GM12878 (cell line): Measurements from ENCODE around the gene PRR11.

DNA sequence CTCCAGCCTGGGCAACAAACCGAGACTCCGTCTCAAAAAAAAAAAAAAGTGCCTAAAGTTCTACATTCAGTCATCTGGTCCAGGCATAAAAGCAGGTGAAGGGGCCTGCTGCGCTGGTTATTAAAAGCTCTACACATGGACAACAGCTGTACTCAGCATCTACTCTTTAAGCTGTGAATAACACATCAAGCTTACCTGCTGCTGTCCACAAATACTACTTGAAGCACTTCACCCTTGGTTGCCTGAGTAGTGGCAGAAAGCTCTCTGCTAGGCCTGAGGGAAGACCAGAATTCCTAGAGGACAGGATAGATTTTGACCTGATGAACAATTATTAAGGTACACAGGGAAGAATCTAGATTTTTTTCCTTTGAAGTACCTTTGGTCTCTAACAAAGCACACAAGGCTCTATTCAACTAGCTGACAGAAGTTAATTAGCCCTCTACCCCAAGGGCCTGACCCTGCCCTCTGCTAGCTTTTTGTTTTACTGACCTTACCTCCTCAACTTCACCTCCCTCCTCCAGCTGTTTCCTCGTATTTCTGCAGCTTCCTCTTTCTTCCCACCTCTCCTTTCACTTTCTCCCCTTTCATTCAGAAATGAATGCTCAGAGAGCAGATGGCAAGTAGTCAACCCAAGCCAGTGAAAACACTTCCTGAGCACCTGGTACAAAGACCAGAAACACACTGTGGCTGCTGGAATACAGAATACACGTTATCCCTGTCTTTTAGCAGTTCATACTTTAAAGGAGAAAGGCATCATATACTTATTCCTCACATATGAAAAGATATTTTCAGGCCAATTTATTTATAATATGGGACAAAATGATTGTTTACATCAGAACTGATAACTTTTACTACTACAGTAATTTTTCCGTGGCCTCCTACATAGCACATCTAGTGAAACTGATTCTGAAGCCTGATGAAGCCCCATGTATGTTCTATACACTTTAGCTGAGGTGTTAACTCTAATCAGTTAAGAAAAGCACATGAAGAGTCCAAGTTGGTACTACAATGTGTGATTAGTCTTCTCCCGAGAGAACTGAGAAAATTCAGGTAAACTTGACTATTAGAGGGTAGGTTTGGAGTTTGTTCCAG is 5.6 kb upstream of the VEZF1 start:
- RAMPAGE, long total RNA, result no peak
- RRBS, 2 experiments, result no CpG with 5 or more reads among the region's 7 CpGs
CAGE:
- cytosol, long polyA minus RNA, result no peak
- cytosol, long polyA plus RNA, result no peak
- long polyA plus RNA, result no peak
- nucleolus, long total RNA, result no peak
- nucleus, long polyA plus RNA, result no peak
- nucleus, long total RNA, result no peak

DNA sequence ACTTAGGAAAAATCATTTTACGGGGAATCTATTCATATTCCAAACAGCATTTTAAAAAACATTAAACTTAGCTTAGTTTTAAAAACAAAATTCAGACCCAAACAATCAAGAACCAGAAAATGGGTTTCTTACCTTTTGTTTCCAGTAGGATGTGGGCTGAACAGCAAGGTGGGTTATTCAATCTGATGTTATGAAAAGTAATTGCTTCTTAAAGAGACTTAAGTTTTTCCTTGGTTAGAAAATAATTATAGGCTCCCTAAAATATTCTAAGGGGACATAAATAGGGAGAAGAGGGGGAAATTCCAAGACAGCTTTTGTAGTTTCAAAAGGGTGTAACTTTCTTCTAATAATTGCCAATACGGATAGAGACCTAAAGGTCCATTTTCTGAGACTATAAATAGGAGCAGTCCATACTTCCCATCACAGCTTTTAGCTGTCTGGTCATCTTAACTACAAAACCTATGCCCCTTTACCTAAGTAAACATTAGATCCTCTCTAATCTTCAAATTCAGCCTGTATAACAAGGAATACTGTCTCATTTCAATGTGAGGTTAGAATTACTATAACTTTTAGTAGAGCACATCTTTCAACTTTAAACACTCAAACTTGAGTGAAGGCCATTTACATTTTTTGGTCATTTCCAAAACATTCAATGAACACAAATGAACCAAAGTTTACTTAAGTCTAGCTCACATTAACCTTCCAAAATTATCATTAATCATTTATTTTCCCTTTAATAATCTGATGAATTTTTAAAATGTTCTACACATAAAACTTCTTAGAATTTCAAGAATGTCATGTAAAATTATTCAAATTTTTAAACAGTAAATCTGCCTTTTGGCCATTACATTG is 5.5 kb downstream of the SRSF1 start:
- RAMPAGE, long total RNA, result no peak
- RRBS, 2 experiments, result no CpG with 5 or more reads among the region's 2 CpGs
CAGE:
- cytosol, long polyA minus RNA, result no peak
- cytosol, long polyA plus RNA, result no peak
- long polyA plus RNA, result no peak
- nucleolus, long total RNA, result no peak
- nucleus, long polyA plus RNA, result no peak
- nucleus, long total RNA, result no peak

- RAMPAGE, long total RNA, result no peak
- RRBS, 2 experiments, result no CpG with 5 or more reads among the region's 12 CpGs
CAGE:
- cytosol, long polyA minus RNA, result start-site peak on the minus strand at chr17:58004723-58004772, 51 reads; start-site peak on the minus strand at chr17:58004901-58004908, 30 reads; start-site peak on the minus strand at chr17:58005026-58005033, 29 reads; start-site peak on the minus strand at chr17:58005171-58005178, 45 reads; start-site peak on the minus strand at chr17:58005244-58005251, 11 reads; start-site peak on the minus strand at chr17:58005444-58005451, 35 reads
- cytosol, long polyA plus RNA, result start-site peak on the minus strand at chr17:58005084-58005130, 110 and 190 reads in 2 replicates
- long polyA plus RNA, result no peak
- nucleolus, long total RNA, result no peak
- nucleus, long polyA plus RNA, result no peak
- nucleus, long total RNA, result no peak
Observed at GRCh38 chr17:58004599-58005698, 2.1 kb downstream of the SRSF1 start.

DNA sequence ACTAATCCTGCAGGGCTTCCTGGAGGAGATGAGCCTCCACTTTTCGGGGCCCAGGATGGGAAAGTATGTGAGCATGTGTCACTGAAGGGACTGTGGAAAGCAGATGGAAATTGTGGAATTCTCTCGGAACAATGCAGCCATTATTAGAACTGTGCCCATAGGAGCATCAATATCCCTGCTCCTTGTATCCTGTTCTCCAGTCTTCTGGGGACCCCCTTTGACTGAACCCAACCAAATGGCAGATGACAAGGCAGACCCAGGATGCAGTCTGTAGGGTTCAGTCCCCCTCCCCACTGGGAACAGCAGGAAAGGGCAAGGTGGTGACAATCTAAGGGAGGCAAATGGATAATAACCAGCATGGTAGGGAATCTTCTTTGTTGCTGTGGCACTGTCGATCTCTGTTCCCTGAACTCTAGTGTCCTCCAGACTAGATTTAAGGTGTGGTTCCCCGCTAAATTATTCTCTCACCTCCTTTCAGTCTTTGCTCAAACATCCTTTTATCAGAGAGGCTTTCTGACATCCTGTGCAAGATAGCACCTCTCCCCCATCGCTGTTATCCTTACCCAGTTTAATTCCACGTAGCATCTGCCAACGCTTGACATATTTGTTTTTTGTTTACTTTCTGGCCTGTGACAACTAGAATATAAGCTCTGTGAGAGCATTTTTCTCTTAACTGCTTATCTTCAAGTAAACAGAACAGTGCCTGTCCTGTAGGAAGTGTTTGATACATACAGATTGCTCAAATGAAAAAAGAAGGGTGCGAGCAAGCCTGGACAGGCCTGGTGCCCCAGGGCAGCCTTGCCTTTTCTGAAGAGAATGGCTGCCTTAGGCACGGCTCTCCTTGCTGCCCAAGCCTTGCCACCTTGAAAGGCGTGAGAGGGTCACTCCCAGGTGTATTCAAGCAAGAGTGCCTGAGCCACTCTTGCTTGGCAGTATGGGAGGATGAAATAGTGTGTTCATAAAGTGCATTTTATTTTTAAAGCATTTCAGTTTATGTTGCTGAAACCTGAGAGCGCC is 9.5 kb downstream of the DYNLL2 start:
- RAMPAGE, long total RNA, result no peak
- RRBS, 2 experiments, result no CpG with 5 or more reads among the region's 11 CpGs
CAGE:
- cytosol, long polyA minus RNA, result no peak
- cytosol, long polyA plus RNA, result no peak
- long polyA plus RNA, result no peak
- nucleolus, long total RNA, result no peak
- nucleus, long polyA plus RNA, result no peak
- nucleus, long total RNA, result no peak

GRCh38 chr17:58278330-58279509 is 2.0 kb downstream of the MPO start:
- RAMPAGE, long total RNA, result no peak
- RRBS, 2 experiments, result 48 to 64% methylated on average over 12 to 25 of the region's 63 CpGs
CAGE:
- cytosol, long polyA minus RNA, result no peak
- cytosol, long polyA plus RNA, result no peak
- long polyA plus RNA, result no peak
- nucleolus, long total RNA, result no peak
- nucleus, long polyA plus RNA, result no peak
- nucleus, long total RNA, result no peak

DNA sequence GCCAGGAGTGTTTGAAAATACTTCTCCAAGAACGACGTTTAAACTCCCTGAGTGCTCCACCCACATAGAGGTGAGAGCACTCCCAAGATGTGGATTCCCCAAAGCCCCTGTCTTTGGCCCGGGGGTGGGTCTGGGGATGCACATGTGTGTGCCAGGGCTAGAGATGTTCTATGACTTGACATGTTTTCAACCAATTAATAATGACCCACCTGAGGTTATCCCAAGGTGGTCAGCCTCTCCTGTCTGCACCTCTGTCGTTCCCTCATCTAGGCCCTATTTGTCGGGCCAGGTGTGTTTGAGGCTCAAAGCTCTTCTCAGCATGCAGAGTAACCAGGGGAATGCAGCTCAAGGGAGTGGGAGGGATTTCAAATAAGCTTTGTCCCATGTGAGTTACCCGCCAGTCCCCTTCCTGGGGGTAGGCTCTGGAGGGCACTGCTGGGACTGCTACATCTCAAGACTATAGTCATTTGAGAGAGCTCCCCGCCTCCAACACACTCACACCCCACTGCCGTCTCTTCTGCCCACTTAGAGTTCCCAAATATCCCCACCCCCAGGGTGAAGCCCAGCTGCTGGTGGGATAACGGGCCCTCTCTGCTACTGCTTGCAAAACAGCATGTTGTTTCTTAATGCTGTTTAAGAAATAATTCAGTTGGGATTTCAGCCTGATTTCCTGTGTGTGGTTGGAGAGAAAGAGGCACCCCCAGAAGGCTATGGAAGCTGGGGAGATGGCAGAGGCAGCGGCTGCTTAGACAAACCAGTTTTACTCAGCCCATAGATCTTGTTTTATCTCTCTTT is 3.8 kb upstream of the MPO start:
- RAMPAGE, long total RNA, result no peak
- RRBS, 2 experiments, result no CpG with 5 or more reads among the region's 10 CpGs
CAGE:
- cytosol, long polyA minus RNA, result no peak
- cytosol, long polyA plus RNA, result no peak
- long polyA plus RNA, result no peak
- nucleolus, long total RNA, result no peak
- nucleus, long polyA plus RNA, result no peak
- nucleus, long total RNA, result no peak

DNA sequence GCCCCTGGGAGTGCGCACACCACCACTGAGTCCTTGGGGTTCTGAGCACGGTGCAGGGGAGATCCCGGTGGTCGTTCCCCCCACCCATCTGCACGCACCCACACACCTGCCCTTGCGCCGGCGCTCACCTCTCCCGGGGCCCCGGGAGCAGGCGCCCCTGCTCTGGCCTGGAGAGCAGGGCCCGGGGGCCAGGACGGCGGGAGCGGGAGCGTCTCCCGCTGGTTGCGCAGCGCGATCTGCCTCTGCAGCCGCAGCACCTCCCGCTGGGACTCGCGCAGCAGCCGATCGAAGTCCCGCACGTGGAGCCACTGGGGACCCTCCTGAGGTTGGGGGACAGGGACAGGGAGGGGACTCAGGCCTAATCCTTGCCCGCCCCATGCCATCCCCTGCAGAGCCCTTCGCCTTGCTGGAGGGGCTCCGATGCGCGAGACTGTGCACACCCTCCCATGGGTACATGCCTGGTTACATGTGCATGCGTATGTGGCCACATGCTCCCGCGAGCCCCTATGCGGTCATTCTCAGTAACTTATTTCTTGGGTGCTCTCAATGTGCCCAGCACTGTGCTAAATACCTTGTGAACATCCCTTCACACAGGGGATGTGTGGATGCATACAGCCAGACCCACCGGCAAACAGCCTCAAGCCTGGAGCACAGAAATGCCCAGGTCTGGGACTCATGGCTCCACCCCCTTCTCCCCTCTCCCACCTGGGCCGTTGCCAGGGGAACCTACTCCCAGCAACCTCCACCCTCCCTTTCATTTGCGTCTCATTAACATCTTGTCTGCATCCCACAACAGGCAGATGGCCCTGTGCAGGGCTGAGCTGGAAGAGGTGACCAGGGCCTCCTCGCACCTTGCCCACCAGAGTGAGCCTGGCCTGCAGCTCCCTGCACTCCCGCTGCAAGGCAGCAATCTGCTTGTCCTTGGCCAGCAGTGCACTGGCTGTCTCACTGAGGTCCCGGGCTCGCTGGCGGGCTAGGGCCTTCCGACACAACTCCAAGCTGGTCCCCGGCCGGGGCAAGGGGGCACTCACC is 3.6 kb downstream of the TSPOAP1 start:
- RAMPAGE, long total RNA, result no peak
- RRBS, 2 experiments, result 36 to 37% methylated on average over 13 of the region's 48 CpGs
CAGE:
- cytosol, long polyA minus RNA, result no peak
- cytosol, long polyA plus RNA, result no peak
- long polyA plus RNA, result no peak
- nucleolus, long total RNA, result no peak
- nucleus, long polyA plus RNA, result no peak
- nucleus, long total RNA, result no peak

DNA sequence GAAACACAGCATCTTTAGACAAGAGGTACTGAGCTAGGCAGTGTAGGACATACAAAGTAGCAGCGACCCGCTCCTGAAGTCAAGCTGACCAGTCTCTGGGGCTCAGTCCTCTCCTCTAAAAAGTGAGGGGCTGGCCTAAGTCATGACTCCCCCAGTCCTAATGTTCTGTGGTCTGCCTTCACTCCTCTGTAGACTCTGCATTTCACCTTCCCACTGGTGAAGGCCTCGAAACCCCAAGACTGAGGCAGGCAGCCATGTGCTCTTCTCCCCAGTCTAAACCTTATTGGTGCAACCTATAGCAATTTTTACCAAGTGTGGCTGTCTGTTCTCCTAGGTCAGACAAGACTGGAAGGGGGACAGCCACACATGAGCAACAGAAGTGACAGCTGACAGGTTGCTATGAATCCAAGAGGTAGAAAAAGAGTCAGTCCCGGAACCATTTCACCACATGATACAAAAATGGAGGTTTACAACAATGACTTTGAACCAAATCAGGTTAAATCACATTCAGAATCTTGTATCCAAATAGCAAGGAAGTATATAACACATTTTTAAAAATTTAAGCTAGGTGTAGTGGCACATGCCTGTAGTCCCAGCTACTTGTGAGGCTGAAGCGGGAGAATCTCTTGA is 11.5 kb upstream of the TSPOAP1 start:
- RAMPAGE, long total RNA, result no peak
- RRBS, 2 experiments, result no CpG with 5 or more reads among the region's 5 CpGs
CAGE:
- cytosol, long polyA minus RNA, result no peak
- cytosol, long polyA plus RNA, result no peak
- long polyA plus RNA, result no peak
- nucleolus, long total RNA, result no peak
- nucleus, long polyA plus RNA, result no peak
- nucleus, long total RNA, result no peak

- RAMPAGE, long total RNA, result no peak
- RRBS, 2 experiments, result no CpG with 5 or more reads among the region's 4 CpGs
CAGE:
- cytosol, long polyA minus RNA, result no peak
- cytosol, long polyA plus RNA, result no peak
- long polyA plus RNA, result no peak
- nucleolus, long total RNA, result no peak
- nucleus, long polyA plus RNA, result no peak
- nucleus, long total RNA, result no peak
Observed at GRCh38 chr17:58354182-58354903, 2.3 kb upstream of the SUPT4H1 start.

DNA sequence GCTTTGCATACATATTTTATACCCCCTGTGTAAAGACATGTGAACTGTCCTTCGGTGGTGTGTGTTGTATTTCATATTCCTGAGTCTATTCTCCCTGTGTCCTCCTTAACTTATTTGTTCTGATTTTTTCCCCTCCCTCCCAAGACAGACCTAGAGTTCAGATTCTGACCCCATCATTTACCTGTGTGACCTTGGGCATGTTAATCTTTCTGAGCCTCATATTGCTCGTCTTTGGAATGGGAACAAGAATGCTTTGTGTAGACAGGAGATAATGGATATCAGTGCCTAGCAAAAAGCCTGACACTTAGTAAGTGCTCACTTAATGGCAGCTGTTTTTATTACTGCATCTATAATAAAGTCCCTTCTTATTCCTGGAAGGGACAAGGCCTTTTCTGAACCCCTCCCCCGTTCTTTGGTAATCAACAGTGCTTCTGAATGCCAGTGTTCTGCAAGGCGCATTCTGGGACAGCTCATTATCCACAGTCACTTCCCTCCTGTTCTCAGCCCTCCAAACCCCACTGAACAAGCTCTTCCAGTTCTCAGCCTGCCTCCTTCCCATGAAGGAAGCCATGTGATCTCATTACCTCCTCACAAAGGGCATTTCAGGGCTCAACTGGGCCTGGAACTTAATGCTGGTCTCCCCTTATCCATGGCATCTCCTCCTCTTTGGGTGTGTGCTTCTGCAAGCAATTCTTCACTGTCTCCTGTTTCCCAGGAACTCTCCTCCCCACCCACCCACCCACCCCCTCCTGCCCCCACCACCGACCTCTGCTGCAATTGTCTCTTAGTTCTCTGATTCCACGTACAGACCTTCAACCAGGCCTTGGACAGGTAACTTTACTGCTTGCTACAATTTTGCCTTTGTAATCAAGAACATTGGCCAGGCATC is 25.2 kb upstream of the SUPT4H1 start:
- RAMPAGE, long total RNA, result no peak
- RRBS, 2 experiments, result no CpG with 5 or more reads among the region's 6 CpGs
CAGE:
- cytosol, long polyA minus RNA, result no peak
- cytosol, long polyA plus RNA, result no peak
- long polyA plus RNA, result no peak
- nucleolus, long total RNA, result no peak
- nucleus, long polyA plus RNA, result no peak
- nucleus, long total RNA, result no peak

DNA sequence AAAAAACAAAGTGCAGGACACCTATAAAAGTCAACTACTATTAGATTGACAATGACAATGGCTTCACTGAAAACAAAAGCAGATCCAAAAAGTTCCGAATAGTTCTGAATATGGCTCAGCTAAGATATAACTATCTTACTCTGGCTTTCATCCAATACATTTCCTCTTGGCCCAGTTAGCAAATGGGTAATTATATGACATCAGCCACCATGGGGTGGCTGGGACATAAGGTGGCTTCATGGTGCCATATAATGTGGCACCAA is 29.7 kb downstream of the RNF43 start:
- RAMPAGE, long total RNA, result no peak
- RRBS, 2 experiments, result no CpG with 5 or more reads among the region's 1 CpG
CAGE:
- cytosol, long polyA minus RNA, result no peak
- cytosol, long polyA plus RNA, result no peak
- long polyA plus RNA, result no peak
- nucleolus, long total RNA, result no peak
- nucleus, long polyA plus RNA, result no peak
- nucleus, long total RNA, result no peak

- RAMPAGE, long total RNA, result no peak
- RRBS, 2 experiments, result 34 to 46% methylated on average over 12 to 28 of the region's 78 CpGs
CAGE:
- cytosol, long polyA minus RNA, result no peak
- cytosol, long polyA plus RNA, result no peak
- long polyA plus RNA, result no peak
- nucleolus, long total RNA, result no peak
- nucleus, long polyA plus RNA, result no peak
- nucleus, long total RNA, result no peak
Observed at GRCh38 chr17:58487420-58488165, 615 bp downstream of the HSF5 start.

- RAMPAGE, long total RNA, result no peak
- RRBS, 2 experiments, result no CpG with 5 or more reads among the region's 11 CpGs
CAGE:
- cytosol, long polyA minus RNA, result no peak
- cytosol, long polyA plus RNA, result no peak
- long polyA plus RNA, result no peak
- nucleolus, long total RNA, result no peak
- nucleus, long polyA plus RNA, result no peak
- nucleus, long total RNA, result no peak
Observed at GRCh38 chr17:58488630-58489152, 483 bp upstream of the HSF5 start.

DNA sequence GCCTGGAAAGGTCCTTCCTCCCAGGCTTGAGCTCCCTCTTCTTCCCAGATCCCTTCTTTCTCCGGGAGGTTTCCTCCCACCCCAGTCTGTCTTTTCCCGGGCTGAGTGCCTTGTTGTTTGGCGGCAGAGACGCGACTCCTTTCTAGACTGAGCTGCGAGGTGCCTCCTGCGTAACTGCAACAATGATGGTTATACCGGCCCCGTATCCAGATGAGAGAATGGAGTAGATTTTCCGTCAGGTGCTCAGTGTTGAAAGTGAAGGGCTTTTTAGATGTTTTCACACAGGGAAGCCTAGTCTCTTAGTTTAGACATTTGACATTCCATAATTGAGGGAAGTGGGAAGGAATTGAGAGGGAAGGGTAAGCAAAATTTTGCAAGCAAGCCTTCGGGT is 1.1 kb downstream of the PPM1E start:
- RAMPAGE, long total RNA, result no peak
- RRBS, 2 experiments, result 0 to 4% methylated on average over 3 to 5 of the region's 11 CpGs
CAGE:
- cytosol, long polyA minus RNA, result no peak
- cytosol, long polyA plus RNA, result no peak
- long polyA plus RNA, result no peak
- nucleolus, long total RNA, result no peak
- nucleus, long polyA plus RNA, result no peak
- nucleus, long total RNA, result no peak

DNA sequence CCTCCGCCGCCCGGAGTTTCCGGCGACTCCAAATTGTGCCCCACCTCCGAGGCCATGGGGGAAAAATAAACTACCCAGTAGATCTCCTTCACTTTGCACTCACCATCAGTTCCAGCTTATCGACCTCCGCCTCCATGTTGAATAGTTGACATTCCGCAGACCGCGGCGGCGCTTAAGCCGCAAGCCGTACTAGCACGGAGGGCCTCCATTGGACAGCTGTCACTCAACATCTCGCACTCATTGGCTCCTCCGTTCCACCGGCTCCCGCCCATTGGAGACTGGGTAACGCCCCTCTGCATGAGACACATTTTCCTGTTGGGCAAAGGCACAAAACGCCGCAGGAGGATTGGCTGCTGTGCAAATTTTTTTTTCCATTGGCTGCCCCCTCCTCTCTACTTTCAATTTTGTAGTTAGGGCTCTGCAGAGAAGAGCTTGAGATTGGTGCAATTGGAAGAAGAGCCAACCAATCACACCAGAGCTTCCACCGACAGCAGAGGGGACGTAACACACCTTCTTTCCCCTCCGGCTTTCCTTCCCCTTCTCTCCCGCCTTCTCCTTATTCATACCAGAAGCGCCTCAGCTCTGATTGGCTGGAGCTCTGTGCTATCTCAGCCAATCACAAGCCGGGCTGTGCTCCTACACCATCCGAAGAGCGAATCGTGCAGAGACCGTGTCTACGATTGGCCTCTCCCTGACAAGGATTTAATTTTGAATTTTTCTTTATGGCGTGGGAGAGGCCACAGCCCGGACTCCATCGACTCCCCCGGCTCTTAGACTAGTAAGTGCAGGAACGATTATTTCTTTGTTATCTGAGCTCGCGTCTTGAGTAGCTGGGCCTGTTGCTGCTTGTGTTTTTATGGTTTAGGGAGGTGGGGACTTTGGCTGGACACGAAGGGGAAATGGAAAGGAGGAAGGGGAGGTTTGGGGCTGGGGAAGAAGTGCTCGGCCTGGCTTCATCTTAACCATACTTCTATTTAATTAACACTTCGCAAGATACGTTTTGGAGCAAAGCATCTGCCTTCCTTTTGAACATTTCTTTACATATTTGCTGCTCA is at the start of gene PRR11:
Gene PRR11 (plus strand): TSS at position 719 of the 1,055 bp plus-strand sequence.
- RAMPAGE, long total RNA, result start-site peak on the minus strand centred at position 186 of the sequence, 80 bp wide, 1,555 and 618 reads in 2 replicates; start-site peak on the plus strand centred at position 650 of the sequence, 35 bp wide, 258 and 277 reads in 2 replicates; start-site peak on the plus strand centred at position 735 of the sequence, 25 bp wide, 57 and 126 reads in 2 replicates
- RRBS, 2 experiments, result 2 to 3% methylated on average over 4 to 7 of the region's 45 CpGs
CAGE:
- cytosol, long polyA minus RNA, result start-site peak on the minus strand centred at position 157 of the sequence, 35 bp wide, 697 reads; start-site peak on the plus strand centred at position 695 of the sequence, 112 bp wide, 560 reads
- cytosol, long polyA plus RNA, result start-site peak on the minus strand centred at position 180 of the sequence, 69 bp wide, 1,010 and 992 reads in 2 replicates; start-site peak on the plus strand centred at position 705 of the sequence, 86 bp wide, 546 and 337 reads in 2 replicates
- long polyA plus RNA, result start-site peak on the minus strand centred at position 153 of the sequence, 14 bp wide, 581 and 700 reads in 2 replicates; start-site peak on the plus strand centred at position 707 of the sequence, 88 bp wide, 488 and 466 reads in 2 replicates
- nucleolus, long total RNA, result no peak
- nucleus, long polyA plus RNA, result start-site peak on the minus strand centred at position 153 of the sequence, 14 bp wide, 355 and 311 reads in 2 replicates; start-site peak on the plus strand centred at position 731 of the sequence, 40 bp wide, 33 and 99 reads in 2 replicates
- nucleus, long total RNA, result start-site peak on the minus strand centred at position 155 of the sequence, 16 bp wide, 74 reads

DNA sequence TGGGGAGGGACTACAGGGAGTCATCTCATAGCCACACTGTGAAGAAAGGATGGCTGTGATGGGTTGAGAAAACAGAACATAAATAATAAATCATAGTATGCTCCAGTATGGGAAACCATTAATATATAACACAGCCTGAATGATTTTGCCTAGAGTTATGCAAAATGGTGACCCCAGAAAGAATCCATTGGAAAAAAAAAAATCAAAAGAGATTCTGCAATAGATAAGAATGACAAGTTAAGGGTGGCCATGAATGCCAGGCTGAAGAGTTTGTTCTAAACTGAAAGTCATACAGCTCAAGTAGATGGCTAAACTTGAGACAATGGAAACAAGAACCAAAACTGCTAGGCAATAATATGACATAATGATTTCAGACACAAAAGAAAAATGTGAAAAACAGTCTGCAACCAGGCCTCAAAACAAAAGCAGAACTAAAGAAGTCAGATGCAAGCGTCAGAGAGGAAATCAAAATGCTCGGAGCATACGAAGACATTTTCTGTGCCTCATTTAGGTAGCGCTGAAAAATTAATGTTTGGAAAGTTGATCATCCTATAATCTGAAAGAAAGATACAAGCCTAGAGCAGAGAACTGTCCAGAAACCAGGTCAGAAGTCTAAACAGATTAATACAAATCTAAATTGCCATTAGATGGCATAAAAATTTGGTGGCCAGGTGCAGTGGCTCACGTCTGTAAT is 54.4 kb upstream of the YPEL2 start:
- RAMPAGE, long total RNA, result no peak
- RRBS, 2 experiments, result no CpG with 5 or more reads among the region's 5 CpGs
CAGE:
- cytosol, long polyA minus RNA, result no peak
- cytosol, long polyA plus RNA, result no peak
- long polyA plus RNA, result no peak
- nucleolus, long total RNA, result no peak
- nucleus, long polyA plus RNA, result no peak
- nucleus, long total RNA, result no peak

- RAMPAGE, long total RNA, result no peak
- RRBS, 2 experiments, result no CpG with 5 or more reads among the region's 15 CpGs
CAGE:
- cytosol, long polyA minus RNA, result no peak
- cytosol, long polyA plus RNA, result no peak
- long polyA plus RNA, result no peak
- nucleolus, long total RNA, result no peak
- nucleus, long polyA plus RNA, result no peak
- nucleus, long total RNA, result no peak
Observed at GRCh38 chr17:59330130-59331049, 1.1 kb upstream of the YPEL2 start.

DNA sequence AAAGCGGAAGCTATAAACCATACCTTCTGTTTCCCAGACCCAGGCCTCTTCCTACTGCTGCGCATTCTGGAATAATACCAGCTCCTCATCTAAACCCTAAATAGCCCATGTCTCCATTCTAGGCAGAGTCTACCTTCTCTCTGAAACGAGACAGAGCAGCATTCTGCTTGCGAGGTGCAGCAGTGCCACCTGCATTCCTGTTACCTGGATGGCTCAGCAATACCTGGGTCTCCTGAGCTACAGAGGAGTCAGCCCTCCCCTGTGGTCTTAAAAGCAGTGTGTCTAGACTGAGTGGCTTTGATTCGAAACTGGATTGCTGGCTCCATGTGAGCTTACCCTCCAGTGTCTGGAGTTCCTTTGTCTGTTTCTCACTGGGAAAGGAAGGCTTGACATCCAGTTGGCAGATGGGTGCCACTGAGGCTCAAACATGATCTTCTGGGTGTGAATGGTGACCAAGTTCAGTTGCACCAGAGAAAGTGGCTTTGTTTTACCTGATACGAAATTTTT is 6.5 kb downstream of the YPEL2 start:
- RAMPAGE, long total RNA, result no peak
- RRBS, 2 experiments, result no CpG with 5 or more reads among the region's 6 CpGs
CAGE:
- cytosol, long polyA minus RNA, result no peak
- cytosol, long polyA plus RNA, result no peak
- long polyA plus RNA, result no peak
- nucleolus, long total RNA, result no peak
- nucleus, long polyA plus RNA, result no peak
- nucleus, long total RNA, result no peak

DNA sequence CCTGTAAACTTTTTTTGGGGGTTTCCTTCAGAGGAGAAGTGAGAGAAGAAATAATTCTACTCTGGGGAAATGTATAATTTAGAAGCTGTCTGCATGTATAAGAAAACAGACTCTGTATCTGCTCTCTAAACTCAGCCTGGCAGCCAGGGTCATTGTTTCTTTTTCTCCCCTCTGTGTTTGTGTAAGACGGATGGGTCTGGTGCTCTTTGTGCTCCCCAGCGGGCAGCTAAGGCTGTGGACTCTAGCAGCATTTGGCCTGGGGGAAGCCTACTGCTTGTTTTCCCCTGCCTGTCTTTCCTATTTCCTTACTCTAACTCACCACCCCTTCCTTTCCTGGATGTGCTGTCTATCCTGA is 19.2 kb downstream of the YPEL2 start:
- RAMPAGE, long total RNA, result no peak
- RRBS, 2 experiments, result no CpG with 5 or more reads among the region's 2 CpGs
CAGE:
- cytosol, long polyA minus RNA, result no peak
- cytosol, long polyA plus RNA, result no peak
- long polyA plus RNA, result no peak
- nucleolus, long total RNA, result no peak
- nucleus, long polyA plus RNA, result no peak
- nucleus, long total RNA, result no peak